Type B pancreatic cell (in vitro differentiated cells): ENCODE measurements around a stretch of chr5.

DNA sequence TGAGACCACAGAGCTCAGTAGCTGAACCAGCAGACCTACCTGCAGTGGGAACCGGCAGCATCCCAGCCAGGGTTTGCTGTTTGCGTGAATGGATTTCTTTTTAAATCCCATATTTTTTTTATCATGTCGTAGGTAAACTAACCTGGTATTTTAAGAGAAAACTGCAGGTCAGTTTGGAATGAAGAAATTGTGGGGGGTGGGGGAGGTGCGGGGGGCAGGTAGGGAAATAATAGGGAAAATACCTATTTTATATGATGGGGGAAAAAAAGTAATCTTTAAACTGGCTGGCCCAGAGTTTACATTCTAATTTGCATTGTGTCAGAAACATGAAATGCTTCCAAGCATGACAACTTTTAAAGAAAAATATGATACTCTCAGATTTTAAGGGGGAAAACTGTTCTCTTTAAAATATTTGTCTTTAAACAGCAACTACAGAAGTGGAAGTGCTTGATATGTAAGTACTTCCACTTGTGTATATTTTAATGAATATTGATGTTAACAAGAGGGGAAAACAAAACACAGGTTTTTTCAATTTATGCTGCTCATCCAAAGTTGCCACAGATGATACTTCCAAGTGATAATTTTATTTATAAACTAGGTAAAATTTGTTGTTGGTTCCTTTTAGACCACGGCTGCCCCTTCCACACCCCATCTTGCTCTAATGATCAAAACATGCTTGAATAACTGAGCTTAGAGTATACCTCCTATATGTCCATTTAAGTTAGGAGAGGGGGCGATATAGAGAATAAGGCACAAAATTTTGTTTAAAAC lies 18.8 kb downstream of the MOCS2 start:
- PRO-cap, result no peak

DNA sequence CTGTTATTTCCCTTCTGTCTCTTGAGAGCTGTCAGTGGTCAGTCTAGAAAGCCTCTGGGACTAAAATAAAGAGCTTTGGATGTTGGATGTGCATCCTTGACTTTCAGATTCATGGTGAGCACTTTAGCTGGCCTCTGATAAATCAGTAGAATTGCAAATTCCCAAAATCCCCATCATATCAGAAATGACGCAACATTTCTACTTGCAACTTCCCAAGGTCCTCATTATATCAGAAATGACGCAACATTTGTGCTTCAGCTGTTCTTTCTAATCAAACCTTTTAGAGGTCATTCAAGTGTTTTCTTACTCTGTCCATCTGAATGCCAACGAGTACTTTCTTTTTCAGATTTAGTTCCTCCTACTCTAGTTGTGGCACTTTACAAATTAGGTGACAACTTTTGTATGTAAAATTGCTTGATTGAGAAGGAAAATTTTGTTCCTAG lies 167.3 kb upstream of the MOCS2 start:
- PRO-cap, result no peak

DNA sequence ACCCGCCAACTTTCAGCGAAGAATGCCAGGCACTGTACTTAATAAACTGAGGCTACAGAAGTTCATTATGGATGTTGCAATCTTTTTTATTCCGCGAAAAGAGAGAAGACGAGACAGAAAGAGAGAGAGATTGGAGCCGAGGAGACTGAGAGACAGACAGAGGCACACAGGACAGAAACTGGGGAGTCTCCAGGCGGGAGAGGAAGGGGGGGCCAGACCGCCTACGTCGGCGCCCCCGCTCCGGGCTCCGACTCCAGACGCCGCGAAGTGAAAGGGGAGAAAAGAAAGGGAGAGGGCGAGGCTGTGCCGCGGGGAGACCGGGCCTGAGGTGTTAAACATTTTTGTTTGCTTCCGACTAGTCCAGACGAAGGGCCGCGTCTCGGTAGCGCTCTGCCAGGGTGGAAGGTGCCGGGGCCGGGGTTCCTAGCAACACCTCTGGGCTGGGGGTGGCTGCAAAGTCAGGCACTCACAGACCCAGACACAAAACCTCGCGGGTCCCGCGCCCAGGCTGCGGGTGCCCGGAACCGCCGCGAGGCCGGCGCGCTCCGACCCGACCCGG lies 864 bp upstream of the FST start:
- PRO-cap, result no peak

- PRO-cap, result no peak
These were observed 366.3 kb downstream of the NDUFS4 start for GRCh38 chr5:53926600-53927213.

DNA sequence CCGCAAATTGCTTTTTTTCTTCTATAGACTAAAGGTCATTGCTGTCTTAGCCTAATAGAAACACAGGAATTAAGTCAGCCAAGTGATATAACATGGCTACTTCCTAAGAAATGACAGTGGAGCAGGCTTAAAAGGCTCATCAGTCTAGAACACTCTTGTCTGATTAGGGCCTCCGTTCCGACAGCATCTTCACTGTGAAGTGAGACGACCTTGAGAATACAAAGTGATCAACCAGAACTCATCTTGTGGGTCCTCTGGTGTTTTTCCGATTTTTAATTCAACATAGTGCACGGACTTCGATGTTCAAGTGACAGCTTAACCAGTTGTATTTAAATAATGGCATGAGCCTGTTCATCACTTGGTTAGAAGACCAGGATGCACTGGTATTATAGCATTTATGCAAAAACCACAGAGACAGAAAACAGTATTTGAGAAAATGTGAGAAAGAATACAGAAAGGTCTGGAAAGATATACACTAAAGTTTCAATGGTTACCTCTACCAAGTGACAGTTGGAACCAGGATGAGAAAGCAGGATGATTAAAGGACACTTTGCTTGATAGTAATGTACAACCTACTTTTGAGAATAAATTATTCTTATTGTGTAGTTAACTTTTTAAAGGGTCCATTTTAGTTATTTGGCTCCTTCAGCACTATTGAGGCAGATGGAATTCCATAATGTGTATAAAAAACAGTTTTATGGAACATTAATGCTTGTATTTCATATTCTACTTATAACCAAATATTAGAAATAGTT lies 251.1 kb downstream of the ARL15 start:
- PRO-cap, result no peak

GRCh38 chr5:54232020-54232558 lies 78.3 kb downstream of the ARL15 start:
- PRO-cap, result no peak

GRCh38 chr5:54254732-54255214 lies 55.6 kb downstream of the ARL15 start:
- PRO-cap, result no peak

GRCh38 chr5:54469645-54470116 lies 14.2 kb downstream of the HSPB3 start:
- PRO-cap, result no peak

DNA sequence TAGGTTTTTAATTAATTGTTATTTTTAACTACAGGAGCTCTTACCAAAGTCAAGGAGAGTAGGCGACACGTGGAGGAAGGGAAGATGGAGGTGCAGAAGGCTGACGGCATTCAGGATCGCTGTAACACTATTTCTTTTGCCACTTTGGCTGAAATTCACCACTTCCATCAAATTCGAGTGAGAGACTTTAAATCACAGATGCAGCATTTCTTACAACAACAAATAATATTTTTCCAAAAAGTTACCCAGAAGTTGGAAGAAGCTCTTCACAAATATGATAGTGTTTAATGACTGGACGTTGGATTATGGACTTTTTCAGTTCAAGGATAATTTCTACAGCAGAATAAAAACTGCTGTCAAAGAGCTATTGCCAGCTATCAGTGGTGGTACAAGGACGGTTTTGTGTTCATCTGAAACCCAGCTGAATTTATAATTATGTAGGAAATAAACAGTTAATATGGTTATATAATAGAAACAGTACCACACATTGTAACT lies 25.6 kb downstream of the SNX18 start:
- PRO-cap, result no peak

GRCh38 chr5:54543991-54544729 lies 26.6 kb downstream of the SNX18 start:
- PRO-cap, result no peak

- PRO-cap, result no peak
These were observed 110.5 kb downstream of the SNX18 start for GRCh38 chr5:54627936-54628605.

DNA sequence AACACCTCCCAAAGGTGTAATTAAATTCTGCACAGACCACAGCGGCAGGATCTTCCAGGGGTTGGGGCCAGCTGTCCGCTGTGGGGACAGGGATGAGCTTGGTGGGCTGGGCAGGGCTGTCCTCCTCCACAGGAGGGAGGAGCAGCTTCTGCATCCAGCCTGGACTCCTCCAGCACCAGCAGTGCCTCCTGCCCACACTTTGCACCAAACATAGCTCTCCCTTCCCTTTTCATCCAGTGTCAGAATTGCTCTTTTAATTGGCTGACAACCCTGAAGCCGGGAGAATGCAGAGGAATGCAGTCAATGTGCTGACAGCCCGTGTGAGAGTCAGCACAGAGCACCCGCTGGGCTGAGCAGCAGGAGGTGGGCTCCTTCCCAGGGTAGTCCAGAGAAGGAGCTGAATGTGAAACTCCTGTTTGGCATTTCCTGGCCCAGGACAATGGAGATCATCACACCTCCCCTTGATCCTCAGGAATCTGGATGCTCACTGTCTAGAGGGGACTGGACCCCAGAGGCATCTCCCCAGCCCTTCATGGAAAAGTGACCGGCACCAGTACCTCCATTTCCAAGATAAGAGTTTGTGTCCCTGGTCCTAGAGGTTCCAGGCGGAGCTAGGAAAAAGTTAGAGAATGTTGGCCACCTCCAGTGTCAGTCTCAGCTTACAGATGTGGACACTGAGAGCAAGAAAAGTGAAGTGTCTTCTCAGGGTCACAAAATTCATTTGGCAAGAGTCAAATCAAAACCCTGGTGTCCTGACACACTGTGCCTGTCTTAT lies 201.9 kb downstream of the SNX18 start:
- PRO-cap, result no peak

GRCh38 chr5:54735847-54736520 lies 218.4 kb downstream of the SNX18 start:
- PRO-cap, result no peak

DNA sequence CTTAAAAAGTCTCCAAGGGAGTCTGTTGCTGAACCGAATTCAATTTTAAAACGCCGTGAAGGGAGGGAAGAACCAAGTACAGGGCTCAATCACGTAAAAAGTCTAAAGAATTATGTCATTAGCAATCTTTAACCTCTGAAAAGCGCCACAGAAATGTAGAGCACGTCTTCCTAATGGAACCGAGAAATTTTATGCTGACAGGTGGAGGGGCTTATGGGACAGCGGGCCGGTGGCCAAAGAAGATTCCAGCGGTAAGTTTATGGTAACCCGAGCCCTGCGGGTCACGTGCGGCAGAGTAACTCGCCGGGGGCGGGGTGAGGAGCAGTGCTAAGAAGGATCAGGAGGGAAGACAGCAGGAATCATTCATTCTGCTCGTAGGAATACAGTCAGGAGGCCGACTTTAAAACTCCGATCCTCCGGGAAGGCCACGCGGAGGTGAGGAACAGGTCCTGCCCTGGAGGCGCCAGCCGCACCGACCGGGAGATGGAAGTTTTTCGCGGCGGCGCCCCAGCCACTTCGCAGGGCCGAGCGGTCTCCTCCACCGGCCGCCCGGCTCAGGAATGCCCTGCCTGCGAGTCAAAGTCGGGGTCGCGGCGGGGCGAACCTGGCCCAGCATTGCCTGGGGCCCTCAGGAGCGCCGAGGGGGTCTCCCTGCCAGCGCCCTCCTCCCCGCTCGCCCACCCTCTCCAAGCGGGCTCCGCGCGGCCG lies 101.9 kb downstream of the ESM1 start:
- PRO-cap, result no peak

DNA sequence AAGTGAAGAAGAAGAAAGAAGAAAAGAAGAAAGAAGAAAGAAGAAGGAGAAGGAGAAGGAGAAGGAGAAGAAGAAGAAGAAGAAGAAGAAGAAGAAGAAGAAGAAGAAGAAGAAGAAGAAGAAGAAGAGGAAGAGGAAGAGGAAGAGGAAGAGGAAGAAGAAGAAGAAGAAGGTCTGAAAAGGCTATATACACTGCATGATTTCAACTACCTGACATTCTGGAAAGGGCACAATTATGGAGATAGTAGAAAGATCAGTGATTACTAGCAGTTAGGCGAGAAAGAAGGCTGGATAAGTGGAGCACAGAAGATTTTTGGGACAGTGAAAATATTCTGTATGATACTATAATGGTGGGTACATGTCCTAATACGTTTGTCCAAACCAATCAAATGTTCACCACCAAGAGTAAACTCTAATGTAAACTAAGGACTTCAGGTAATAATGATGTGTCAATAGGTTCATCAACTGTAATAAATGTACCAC lies 21.2 kb downstream of the MCIDAS start:
- PRO-cap, result no peak

GRCh38 chr5:55308209-55308965 lies 598 bp downstream of the MTREX start:
- PRO-cap, result no peak

GRCh38 chr5:55438887-55439921 lies 95.6 kb downstream of the PLPP1 start:
- PRO-cap, result no peak

DNA sequence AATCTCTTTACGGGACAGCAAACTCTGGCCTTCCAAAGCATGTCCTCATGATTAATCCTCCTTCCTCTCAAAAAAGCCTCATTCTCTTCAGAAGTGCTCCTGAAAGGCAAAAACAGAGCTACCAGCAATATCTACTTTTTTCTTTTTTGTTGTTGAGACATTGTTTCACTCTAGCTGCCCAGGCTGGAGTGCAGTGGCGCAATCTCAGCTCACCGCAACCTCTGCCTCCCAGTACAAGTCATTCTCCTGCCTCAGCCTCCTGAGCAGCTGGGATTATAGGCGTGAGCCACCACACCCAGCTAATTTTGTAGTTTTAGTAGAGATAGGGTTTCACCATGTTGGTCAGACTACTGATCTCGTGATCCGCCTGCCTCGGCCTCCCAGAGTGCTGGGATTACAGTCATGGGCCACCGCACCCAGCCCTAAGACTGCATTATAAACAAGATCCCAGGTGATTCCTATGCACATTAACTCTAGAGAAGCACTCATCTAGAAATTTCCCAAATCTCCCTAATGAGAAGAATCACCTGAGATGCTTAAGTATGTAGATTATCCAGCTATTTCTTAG lies 17.0 kb downstream of the PLPP1 start:
- PRO-cap, result no peak

DNA sequence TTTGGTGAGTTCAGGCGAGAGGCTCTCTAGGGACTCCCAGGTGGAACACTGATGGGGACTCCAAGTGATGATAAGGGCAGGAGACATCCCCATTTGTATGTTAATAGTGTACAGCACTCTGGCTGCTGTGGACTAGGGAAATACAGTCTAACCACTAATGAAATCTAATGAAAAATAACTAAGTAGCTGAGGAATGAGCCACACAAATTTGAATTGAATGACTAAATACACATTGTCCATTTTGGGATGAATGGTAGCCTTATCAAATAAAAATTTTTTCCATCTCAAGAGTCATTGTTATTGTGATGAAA lies 59.7 kb upstream of the PLPP1 start:
- PRO-cap, result no peak

- PRO-cap, result no peak
These were observed 66.5 kb upstream of the PLPP1 start for GRCh38 chr5:55600939-55601948.